ENCODE data around the genes ITPR2 and CCDC91.

GRCh38 chr12:26318188-26318969 is 123.0 kb downstream of the SSPN start:
- RRBS: no CpG with 5 or more reads among the region's 4 CpGs

DNA sequence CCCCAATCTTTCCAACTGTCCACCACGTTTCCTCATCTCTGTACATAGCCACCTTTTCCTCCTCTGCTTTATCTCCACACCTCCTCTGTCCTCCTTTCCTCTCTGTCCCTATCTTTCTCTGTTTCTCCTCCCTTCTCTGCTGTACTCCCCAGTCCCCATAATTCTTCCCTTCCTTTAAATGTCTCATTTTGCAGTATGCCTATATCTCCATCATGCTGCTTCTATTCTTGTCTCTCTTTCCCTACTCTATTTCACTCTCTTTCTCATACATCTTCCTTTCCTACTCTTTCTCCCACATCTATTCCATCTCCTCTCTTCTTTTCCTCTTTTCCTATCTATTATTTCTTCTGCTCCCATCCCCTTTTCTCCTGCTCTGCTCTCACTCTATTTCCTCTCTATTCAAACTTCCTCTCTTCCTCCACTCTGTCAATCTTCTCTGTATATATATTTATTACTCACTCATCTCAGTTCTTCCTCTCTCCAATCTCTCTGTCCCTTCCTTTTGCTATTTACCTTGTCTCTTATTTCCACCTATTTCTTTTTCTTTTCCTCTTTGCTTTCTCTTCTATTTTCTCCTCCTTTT is 232.5 kb downstream of the ITPR2 start:
- RRBS: no CpG with 5 or more reads among the region's 1 CpG

- RRBS: no CpG with 5 or more reads among the region's 15 CpGs
Observed at GRCh38 chr12:26830513-26831858, 2.0 kb downstream of the ITPR2 start.

GRCh38 chr12:26831859-26832329 is 1.1 kb downstream of the ITPR2 start:
- RRBS: no CpG with 5 or more reads among the region's 16 CpGs

DNA sequence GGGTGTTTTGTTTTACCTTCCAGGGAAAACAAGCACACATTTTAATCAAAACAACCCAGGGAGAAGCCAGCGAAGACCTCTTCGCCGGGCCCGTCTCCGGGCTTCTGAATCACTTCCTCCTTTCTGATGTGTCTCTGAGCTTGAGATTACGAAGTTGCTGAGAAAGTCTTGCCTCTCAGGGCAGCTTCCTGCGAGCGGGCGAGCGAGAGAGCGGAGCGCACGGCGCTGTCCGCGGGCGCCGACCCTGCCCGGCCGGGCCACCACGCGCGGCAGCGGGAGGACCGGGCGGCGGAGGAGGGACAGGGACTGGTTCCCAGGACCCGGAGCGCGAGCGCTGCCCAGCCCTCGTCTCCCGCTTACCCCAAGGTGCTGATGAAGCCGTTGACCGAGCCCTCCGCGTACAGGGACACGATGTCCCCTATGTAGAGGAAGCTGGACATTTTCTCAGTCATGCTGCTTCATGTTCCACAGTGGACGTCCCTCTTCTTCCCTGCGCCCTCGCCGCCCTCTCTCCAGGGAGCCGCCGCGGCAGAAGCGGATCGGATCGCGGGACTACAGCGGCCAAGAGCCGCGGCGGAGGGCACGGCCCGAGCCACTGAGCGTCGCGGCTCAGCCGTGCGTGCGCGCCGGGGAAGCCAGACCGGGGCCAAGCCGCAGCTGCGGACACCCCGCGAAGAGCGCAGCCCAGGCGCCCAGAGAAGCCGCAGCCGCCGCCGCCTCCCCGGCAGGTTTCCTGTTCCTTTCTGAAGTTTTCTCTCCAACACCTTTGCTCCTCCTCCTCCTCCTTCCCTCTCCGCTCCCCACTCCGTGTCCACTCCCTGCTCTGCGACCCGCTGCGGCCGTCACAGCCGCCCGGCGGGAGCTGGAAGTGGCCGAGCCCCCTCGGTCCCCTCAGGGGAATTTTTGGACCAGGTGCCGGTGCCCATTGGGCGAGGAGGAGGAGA is at the start of gene ITPR2:
TSS of gene ITPR2 (minus strand) at position 865 of the 944 bp plus-strand sequence.
- RRBS: under 1% methylated on average over 17 of the region's 88 CpGs

GRCh38 chr12:26913352-26913972 is 24.3 kb downstream of the INTS13 start:
- RRBS: no CpG with 5 or more reads among the region's 3 CpGs

DNA sequence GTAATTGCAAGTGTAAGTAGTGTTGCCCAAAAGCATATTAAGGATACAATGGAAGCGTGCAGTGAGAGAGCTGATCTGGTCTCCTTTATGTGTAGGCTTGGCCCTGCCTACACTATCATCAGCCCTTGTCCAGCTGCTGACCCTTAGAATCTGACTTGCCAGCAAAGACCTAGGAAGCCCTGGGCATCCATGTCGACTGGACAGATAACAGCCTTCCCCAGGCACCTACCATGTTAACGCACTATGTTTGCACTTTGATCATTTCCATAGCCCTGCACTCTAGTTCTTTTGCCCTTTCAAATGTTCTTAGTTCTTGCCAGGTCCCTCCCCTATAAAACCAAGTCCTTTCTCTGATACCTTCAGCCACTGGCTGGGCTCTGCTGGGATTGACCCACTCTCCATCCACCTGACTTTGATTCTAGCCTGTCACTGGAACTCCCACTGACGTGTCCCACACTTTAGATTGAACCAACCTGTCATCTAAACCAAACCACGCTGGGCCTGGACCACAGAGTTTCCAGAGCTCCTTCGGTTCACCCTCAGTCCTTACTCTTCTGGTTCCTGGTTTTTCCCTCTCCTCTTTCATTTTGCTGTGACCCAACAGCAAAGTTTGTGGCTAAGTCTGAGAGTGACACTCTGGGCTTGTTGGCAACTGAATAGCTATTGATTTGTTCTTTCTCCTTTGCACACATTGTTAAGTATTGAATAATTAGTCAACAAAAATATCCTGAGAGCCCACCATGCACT is 51.9 kb upstream of the STK38L start:
- RRBS: no CpG with 5 or more reads among the region's 6 CpGs

DNA sequence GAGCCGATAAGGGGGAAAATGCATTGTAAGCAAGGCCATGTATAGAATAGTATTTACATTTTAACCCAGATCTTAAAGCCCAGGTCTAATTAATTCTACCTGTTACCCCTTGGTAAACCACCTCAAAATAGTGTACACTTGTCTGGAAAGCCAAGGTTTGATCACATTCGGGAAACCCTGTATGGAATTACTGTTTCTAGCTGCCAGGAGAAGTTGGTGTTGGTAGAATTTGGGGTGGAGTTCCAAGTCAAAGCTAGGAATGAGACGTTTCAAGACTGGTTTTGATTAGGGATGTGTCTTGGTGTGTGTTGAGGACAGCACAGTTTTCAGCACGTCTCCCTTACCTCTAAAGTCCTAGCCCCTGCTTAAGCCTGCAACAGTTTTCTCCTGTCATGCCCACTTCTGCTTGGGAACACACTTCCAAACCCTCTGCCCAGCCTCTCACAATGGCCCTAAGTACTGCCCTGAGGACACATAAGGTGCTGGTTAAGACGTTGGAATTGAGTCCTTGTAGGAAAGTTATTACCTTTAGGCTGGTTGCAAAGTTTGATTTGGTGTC is 838 bp upstream of the BMAL2 start:
- RRBS: no CpG with 5 or more reads among the region's 5 CpGs

- RRBS: no CpG with 5 or more reads among the region's 9 CpGs
Observed at GRCh38 chr12:27515601-27516026, 8.4 kb upstream of the PPFIBP1 start.

GRCh38 chr12:27647535-27648052 is 48.7 kb upstream of the REP15 start:
- RRBS: no CpG with 5 or more reads among the region's 3 CpGs

DNA sequence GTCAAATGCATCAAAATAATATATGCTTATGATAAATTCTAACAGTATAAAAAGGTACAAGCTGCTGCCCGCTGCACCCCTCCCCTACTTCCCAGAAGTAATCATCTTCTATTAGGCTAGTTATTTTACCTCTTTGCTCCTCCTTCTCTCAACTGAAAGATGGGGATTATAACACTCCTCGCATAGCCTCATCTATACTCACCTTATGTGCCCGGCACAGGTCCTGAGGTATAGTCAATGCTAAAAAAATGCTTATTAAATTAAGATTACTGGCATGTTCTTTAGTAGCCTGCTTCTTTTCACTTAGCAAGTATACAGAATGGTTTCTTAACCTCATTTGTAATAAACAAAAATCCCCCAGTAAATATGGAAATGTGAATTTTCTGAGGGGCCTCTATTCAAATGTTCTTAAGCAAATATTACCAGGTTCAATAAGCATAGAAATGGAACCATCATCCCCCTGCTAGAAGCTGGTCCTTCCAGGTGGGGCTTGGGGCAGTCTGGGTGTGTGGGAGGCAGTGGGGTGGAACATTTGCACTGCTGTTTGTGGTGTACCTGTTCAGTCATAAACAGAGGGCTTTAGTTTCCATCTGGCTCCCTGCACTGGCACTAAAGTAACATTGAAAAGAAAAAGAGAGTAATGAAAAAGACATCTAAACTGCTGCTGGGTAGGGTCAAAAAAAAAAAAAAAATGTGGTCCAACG is 43.9 kb upstream of the MANSC4 start:
- RRBS: no CpG with 5 or more reads among the region's 4 CpGs

GRCh38 chr12:28189978-28191063 is at the start of gene CCDC91:
TSS of gene CCDC91 (plus strand) at chr12:28190456.
- RRBS: 5% methylated on average over 30 of the region's 79 CpGs

DNA sequence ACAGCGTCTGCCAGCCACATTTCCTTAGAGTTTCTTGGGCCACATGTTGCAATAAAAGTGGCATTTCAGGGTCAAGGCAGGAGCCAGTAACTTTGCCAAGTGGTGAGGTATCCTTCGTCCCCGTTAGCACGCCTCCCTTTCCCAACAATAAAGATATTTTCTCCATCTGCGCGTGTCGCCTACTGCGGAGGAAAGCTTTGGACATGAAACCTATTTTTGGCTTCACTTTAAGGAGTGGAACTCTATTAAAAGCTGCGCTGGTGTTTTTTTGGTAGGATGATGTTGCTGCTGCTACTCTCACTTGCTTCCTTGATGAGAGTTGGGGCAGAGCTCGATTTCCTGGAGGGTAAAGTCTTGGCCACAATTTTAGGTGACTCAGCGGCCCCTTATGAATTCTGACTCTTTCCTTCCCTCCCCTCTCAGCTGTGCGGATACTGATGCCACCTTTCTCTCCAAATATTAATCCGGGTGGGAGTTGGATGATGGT is 851 bp downstream of the CCDC91 start:
- RRBS: no CpG with 5 or more reads among the region's 13 CpGs

DNA sequence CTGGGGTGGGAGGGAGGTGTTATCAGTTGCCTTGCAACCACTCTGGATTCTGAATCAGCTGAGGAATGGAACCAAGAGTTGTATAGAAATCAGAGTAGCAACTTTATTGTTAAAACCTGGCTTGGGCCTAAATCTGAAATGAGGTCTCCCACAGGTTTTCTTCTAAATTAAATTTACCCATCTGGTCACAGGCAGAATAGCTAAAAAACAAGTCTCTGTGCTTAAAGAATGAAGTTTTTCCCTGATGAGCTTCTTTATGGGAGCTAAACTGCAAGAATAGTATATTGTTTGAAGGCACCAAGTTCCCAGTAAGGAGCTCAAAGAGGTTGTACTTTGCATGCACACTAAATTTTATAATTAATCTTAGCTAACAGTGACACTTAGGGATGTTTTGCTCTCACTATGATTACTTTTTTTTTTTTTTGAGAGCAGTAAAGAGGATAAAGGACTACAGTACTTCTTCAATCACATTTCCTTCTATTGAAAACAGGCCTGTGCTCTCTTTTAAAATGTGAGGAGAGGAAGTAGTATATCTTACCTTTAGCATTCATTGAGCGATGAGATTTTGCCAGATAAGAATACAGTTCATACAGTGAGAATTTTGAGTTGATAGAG is 59.2 kb downstream of the CCDC91 start:
- RRBS: no CpG with 5 or more reads among the region's 1 CpG

DNA sequence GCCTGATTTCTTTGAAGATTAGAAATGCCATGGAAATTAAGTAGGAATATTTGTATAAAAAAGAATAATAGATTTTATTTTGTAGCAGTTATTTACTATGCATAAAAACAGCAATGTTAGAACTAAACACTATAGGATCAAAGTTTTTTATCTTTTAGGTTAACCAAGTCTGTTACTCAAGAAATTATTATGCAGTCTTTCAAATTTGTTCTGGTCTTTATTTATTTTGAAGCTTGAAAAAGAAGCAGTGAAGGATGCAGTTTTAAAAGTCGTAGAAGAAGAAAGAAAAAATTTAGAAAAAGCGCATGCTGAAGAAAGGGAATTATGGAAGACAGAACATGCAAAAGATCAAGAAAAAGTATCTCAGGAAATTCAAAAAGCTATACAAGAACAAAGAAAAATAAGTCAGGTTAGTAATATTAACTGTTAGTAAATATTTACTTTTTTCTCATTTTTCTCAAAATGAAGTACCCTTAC is 262.0 kb downstream of the CCDC91 start:
- RRBS: no CpG with 5 or more reads among the region's 2 CpGs

DNA sequence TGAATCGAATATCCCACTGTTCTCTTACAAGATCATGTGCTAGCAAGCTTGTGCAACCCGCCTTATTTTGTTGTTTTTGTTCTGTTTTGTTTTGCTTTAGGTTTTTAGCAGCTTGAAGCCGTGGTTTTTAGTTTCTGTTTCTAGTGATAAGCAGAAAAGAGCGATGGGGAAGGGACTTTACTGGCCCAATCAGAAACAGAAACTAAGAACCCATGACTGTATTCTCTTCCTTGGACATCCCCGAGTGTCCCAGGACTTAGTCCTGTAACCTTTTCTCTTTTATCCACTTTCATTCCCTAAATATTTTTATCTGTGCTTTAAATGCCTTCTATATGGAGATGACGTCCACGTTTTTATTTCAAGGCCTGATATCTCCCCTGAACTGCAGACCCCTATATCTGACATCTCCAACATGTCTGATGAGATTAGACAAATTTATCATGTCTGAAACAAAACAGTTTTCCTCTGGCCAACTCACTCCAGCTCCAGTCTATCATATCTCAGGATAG is 353.1 kb downstream of the CCDC91 start:
- RRBS: no CpG with 5 or more reads among the region's 7 CpGs

DNA sequence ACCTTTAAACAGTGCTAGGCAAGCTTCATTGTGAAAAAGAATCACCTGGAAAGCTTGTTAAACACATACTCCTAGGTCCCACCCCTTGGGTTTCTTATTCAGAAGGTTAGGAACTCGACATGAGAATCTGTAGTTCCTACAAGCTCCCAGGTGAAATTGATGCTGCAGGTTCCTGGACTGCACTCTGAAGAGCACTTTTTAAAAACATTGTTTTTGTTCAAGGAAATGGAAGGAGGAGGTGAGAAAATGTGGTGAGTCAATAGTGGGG is 450.1 kb downstream of the CCDC91 start:
- RRBS: no CpG with 5 or more reads among the region's 1 CpG

DNA sequence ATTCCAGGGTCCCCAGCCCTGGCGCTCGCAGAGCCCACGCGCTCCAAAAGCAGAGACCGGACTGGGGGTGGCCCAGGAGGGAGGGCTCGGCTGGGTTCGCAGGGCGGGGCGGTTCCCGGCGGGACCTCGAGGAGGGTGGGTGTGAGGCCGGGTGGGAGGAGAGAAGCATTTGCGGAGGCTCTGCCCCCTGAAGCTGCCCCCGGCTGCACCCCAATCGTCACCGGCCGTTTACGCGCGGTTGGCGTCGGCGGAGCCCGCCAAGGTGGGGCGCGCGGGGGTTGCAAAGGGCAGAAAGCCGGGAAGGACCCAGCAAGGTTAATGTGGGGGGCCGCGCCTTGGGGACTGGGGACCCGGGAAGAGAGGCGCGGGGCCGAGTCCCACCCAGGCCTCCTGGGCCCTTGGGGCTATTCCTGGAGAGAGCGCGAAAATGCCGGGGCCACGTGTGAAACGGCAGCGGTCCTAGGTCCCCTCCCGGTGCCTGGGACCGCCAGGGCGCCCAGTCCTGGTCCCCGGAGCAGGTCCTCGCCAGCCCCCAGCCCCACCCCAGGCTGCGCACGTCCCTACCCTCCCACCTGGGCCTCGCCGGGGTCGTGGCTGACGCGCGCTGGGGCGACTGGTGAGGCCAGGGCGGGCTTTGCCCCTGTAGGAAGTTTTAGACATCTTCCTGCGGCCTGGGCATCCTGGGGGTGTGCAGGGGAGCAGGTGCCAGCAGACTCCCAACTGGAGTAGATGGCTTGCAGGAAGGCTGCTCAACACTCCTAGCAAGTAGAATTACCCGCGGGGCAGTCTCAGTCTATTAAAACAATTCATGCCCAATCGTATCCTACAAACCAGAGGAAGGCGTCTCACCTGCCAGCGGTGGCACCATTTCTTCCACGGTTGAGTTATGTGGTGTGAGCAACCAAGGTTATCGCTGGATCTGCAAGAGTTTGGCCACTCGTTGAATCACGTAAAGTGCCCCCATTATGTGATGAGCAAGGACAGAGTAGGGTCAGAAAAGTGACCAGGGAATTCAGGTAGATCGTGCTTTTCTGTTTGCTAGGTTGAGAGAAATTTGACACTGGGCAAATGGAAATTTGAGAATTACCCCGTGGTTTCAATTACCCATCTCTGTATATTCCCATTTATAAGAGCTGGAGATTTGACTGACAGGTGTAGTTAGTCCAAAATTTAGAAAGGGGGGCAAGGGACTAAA is 729 bp downstream of the FAR2 start:
- RRBS: 6% methylated on average over 40 of the region's 68 CpGs

DNA sequence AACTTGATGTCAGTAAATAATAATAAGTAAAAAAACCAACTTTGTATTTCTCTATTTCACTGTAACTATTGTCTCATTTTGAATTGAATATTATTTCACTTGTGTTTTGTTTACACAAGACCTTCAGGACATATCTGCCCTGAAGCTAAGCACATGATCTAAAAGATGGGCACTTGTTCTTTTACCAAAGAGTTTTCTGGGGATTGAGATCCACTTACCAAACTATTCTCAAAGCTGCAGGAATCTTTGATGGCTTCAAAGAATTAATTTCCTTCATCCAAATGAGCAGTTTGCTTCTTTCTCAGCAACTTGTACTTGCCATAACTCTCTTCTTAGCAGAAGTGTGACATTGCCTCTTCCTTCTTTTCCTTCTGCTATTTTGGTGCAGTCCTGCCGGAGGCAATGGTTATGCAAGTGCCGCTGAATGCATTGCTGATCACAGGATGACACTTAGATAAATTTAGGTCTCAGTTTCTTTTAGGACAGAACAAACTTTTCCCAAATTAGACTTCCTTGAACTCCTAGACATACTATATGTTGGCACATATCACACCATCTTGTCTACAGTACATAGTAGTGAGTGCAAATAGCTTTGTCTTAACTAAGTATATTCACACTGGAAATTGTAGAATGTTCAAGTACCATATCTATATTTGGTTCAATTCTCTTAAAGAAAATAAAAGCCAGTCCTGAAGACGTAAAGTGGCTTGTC is 9.2 kb downstream of the FAR2 start:
- RRBS: no CpG with 5 or more reads among the region's 3 CpGs

Data from retinal pigment epithelial cell (primary cell).